ENCODE data around the gene EIF4G2.

GRCh38 chr11:10566570-10567200, 1.8 kb downstream of the LYVE1 start:
- PRO-cap: no peak

DNA sequence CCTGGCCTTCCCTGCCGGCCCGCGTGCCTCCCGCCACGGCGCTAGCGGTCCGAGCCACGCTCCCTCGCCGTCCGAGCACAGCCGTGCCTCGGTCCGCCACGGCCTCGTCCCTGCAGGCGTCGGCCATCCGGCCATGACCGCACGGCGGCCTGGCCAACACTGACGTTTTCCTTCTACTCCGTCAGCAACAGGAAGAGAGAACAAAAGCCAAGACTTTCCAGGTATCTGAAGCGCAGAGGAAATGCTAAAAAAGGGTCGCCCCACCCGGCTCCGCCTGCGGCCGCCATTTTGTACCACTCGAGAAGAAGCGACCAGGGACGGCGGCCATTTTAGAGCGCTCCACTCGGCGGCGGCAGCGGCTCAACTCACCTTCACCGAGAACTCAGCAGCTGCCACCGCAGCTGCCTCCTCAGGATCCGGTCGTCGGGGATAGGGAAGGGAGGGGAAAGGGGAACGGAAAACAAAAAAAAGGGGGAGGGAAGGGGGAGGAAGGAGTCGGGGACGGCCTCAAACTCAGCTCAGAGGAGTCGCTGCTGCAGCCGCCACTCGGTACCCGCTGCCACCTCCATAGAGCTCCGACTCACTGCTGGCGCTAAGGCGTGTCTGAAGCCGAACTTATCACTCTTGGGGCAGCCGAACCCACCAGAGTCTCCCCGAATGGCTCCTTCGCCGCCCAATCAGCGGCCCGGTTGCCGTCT, at the start of gene EIF4G2:
Gene EIF4G2 (minus strand): TSS at position 591 of the 698 bp plus-strand sequence.
- PRO-cap: bidirectional peak, plus-strand start at position 342 of the sequence, minus-strand start at position 161 of the sequence; bidirectional peak, plus-strand start outside the sequence, minus-strand start at position 591 of the sequence

DNA sequence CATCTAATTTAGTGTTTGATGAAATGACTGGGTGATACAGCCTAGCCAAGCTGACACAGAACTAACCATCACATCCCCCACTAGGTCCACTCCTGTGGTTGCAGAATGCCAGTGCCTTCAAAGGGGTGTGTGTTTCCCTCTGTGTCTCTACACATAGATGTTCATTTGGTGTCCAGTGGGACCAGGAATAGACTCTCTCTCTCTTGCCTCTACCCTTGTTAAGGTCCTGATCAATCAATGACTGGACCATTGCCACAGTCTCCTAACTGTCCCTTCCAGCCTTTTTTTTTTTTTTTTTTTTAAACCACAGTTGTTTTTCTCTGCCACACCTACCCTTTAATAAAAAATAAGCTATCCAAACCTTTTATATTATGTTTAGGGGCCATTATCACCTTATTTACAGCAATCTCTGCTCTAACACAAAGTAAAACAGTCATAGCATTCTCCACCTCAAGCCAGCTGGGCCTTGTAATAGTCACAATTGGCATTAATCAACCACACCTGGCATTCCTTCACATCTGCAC, 113.4 kb downstream of the CSNK2A3 start:
- PRO-cap: no peak

- PRO-cap: no peak
Measured at GRCh38 chr11:11481420-11481939, 128.4 kb upstream of the CSNK2A3 start.

GRCh38 chr11:11611379-11611726, 10.5 kb downstream of the GALNT18 start:
- PRO-cap: no peak

DNA sequence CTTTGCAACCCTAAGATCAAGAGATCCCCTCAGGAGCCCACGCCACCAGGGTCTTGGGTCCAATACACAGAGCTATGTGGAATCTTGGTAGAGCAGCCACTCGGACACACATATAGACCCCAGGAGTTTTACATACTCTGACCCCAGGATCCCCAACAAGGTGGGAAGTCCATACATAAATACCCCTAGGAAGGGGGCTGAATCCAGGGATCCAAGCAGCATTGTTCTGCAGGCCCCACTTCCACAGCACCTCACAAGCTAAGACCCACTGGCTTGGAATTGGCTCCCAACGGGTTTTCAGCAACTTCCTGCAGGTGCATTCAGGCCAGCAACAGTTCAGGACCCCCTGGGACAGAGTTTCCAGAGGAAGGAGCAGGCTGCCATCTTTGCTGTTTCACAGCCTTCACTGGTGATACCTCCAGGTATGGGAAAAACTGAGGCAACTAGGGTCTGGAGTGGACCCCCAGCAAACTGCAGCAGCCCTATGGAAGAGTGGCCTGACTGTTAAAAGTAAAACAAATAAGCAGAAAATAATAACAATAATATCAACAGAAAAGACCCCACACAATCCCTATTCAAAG, 43.8 kb downstream of the USP47 start:
- PRO-cap: no peak

DNA sequence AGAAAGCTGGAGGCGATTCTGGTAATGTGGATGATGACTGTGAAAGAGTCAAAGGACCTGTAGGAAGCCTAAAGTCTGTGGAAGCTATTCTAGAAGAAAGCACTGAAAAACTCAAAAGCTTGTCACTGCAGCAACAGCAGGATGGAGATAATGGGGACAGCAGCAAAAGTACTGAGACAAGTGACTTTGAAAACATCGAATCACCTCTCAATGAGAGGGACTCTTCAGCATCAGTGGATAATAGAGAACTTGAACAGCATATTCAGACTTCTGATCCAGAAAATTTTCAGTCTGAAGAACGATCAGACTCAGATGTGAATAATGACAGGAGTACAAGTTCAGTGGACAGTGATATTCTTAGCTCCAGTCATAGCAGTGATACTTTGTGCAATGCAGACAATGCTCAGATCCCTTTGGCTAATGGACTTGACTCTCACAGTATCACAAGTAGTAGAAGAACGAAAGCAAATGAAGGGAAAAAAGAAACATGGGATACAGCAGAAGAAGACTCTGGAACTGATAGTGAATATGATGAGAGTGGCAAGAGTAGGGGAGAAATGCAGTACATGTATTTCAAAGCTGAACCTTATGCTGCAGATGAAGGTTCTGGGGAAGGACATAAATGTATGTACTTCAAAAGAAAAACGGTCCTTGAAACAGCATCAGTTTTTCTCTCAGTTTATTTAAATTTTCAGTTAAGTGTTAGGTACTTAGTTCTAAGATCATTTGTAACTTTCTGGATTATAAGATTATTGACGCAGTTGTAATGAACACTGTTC, 65.7 kb downstream of the DKK3 start:
- PRO-cap: no peak

DNA sequence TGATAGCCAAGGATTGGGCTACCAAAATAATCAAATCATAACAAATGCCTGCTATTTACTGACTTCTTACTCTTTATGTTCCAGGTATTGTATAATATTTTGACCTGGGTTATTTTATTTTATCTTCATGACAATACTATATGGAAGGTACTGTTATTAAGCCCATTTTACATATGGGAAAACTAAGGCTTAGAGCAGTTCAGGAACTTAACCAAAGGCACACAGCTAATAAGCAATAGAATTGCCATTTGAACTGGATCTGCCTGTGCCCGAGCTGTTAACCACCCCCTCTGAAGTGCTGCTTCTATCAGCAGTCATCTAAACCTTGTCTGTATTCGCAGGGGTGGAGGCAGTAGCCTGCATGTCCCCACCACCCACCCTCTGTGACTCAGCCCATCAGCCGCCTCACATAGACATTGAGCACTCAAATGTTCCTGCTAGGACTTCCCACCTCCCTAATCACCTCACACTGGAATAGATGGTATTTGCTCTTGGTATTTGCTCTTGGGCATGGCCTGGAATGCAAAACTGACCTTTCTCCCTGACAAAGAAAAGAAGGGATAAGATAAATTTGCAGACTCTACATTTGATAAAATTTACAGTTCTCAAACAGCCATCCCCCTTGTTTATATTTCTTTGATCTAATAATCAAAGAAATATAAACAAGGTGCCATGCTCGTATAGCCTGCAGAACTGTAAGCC, 16.2 kb downstream of the DKK3 start:
- PRO-cap: no peak

- PRO-cap: no peak
Measured at GRCh38 chr11:12009622-12009895, 1.1 kb upstream of the DKK3 start.

DNA sequence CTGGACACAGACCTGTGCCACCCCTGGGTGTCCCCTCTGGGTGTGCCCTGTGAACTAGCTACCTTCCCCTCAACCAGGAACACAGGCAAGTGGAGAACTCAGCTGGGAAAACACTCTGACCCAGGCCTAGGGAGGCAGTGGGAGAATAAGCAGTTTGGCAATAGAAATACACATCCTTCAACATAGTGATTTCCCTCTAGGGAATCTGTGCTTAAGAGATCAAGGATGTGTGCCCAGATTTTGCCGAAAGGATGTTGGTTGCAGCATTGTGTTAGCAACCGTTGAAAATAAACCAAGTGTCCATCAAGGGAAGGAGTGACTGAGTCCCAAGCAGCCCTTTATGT, 45.6 kb upstream of the DKK3 start:
- PRO-cap: no peak

DNA sequence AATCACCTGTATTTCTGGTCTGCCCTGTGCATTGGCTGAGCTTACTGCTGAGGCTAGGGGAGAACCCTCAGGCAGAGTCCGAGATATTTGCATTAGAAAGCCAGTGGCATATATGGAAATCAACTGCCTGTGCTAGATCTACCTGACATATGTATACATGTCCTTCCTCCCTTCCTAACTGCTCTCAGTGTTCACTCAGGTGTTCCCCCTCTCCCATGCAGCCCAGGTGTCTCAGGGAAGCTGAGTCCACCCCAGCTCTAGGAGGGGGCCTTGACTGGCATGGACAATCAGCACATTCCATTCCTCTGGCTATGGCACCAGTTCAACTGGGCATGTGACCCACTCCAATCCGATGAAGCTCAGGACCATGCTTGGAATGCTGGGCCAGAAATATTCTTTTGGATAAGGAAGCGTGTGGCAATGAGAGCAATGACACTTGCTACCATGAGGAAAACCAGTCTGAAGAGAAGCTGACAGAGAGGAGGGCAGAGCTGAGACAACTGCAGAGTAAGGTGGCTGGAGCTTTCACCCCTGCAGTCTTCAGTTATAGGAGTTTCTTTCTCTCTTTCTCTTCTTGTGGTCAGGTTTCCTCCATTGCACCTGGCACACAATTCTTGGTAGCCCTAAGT, 6.6 kb upstream of the MICAL2 start:
- PRO-cap: no peak

GRCh38 chr11:12143503-12144327, 33.3 kb downstream of the MICAL2 start:
- PRO-cap: no peak

- PRO-cap: no peak
Measured at GRCh38 chr11:12163168-12164055, 53.0 kb downstream of the MICAL2 start.

GRCh38 chr11:12182459-12183104, 72.2 kb downstream of the MICAL2 start:
- PRO-cap: no peak

DNA sequence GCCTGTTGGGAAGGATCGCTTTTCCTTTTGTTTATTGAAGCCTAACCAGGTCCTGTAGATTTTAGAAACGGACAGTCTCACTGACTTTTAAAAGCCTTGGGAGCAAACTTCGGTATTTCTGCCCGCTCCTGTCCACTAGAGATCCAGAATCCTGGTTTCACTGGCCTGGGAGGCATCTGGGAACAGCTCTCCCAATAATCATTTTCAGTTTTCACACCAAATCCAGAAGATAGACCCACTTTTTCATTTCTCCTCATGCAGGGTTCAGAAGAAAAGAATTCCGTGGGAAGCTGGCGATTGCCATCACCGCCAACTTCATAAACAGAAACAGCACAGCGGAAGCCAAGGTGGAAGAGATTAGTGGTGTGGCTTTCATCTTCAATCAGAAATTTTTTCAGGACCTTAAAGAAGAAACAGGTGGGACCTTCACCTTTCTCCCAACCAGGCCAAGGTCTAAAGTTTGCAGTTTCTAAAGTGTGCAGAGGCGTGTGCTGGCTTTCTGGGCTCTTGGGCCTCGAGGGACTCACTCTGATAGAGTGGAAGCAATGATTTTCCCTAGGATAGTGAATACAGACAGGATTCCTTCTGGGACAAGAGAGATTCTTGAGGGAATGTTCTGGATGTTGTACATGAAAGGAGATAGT, 102.7 kb downstream of the MICAL2 start:
- PRO-cap: no peak

- PRO-cap: no peak
Measured at GRCh38 chr11:12253570-12254432, 123.6 kb upstream of the PARVA start.

GRCh38 chr11:12274386-12275629, 102.6 kb upstream of the PARVA start:
- PRO-cap: no peak

DNA sequence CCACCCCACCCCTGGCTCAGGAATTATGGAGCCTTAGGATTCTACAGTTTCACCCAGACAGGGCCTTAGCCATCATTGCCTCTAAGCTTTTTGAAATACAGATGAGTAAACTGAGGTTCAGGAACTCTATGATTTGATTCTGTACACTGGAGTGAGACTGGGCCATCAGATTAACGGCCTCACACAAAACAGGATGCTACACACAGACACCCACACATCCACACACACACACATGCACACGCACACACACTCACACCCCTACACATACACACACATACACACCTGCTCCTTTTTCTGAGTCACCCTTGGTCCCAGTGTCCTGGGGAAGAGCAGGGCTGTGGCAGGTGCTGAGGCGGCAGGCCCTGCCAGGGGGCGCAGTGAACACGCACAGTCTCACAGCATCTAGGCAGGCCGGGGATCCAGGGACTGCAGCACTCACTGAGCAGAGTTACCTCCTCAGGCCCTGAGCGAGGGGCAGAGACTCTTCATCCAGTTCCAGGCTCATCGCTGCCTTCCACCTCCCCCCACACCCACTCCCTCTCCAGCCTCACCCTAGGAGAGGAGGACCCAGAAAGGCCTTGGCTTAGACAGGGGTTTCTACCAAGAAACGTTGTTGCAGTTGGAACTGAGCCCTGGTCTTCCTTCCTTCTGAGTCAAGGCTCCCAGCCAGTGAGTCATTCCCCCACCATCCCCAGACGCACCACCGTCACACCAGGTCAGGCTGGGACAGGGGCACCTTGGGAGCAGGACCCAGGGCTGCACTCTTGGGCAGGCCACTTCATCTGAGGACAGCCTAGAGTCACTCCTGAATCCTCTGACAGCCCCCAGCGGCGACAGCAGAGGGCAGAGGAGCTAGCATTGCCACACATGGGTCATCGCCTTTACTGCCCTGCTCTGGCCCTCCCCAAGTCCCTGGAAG, 89.7 kb upstream of the PARVA start:
- PRO-cap: no peak

DNA sequence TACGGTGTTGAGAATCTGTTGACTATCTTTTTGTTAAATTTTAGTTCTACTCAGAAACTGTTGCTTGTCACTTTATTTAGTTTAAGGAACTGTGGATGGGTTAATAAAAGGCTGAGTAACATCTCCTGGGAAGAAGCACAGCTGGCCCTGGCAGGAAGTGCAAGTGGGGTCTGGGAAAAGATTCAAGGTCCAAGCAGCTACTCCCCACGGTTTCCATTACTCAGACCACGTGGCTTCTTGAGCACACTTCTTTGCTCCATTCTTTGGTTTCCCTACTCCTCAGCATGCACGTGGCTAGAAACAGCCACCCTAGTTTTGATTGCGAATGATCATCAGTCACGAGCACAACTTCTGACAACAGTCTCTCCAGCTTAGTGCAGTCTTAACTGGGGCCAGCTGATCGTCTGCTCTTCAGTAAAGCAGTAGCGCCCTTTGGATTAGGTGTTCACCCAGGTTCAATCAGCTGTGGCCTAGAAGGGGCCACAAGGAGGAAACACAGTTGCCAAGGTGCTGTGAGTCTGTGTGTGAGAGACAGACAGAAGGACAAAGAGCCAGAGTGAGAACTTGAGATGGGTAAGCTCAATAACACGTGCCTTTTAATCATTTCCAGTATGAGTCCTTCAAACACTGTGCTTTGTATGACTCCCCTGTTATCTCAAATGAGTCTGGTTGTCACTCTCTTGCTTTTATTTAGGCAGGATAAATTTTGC, 1.1 kb upstream of the PARVA start:
- PRO-cap: no peak

DNA sequence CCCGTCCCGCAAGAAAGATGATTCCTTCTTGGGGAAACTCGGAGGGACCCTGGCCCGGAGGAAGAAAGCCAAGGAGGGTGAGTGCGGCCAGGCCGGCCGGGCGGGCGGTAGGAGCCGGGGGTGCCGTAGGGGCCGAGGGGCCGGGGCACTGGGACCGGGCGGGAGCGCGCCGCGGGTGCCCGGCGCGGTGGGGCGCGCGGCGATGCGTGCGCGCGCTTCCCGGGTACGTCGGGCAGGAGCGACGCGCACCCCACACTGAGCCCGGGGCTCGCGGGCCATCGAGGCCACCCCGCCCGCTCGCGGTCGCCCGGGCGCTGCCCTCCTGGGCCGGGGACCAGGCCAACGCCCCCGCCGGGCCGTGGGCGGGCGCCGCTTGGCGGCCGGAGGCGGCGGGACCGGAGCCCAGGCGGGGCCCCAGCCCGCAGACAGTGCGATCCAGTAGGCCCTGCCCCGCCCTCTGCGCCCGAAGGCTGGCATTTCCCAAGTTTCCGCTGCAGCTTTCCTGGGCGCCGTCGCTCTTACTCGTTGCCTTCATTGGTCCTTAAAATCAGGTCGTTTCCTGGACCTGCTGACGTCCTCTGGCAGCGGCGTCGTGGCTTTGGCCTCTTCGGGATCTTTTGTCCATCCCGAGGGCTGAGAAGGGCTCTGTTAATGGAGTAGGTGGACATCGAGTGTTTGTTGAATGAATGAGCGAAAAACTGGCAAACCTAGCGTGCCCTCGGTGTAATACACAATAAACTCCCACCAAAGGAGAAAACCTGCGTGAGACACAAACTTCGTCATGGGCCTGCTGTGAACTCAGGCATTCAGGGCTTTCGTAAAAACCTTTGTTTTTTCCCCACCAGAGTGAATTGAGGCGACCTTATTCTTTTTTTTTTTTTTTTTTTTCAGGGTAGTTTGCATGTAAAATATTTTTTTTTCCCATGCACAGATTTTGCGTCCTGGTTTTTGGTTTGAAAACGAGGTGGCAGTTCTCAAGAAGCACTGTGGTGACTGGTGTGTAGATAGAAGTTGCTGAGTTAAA, 648 bp downstream of the PARVA start:
- PRO-cap: bidirectional peak, plus-strand start at position 255 of the sequence, minus-strand start at position 472 of the sequence

All from sternocleidomastoid (tissue), 1 donor.